Mesangial cell (primary cell): Measurements from ENCODE around the genes STPG1 and TMEM50A.

- RAMPAGE, long total RNA: no peak
These were observed 910 bp downstream of the PNRC2 start for GRCh38 chr1:23960308-23961167.

DNA sequence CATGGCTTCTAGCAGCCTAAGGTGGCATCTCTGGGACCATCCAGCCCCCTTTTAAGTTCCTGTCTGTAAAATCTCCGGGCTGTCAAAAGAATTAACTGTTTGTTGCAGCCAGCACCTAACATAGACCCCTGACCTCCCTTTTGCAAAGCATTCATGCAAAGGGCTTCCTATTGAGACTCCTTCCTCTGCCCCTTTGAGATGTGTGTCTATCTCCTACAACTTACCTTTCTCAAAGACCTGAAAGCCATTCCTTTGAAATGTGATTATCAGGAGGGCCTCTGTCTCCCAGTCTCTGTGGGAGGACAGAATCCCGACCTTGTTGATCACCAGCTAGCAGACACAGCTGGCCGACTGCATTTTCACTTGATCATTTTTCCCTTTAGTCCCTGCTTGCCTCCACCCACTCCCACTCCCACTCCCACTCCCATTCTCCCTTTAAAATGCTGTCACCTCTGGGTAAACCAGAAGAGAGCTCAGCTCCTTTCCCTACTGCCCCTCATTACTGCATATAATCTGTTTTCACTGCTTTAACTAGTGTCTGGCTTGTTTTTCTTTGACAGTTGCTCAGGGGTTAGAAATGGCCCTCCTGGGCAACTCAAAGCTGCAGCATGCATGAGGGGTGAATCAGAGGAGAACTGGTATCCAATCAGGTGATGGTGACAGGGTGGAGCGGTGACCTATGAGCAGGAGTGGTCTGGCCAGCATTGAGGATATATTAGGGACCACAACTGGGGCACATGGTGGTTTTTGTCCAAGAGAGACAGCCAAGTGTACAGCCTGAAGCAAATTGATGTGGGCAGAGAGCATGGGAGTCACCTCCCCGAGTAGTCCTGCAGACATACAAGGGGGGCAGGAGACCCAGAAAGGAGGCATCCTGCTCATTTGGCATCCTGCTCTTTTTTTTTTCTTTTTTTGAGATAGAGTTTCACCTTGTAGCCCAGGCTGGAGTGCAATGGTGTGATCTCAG lies 42.4 kb upstream of the SRSF10 start:
- RAMPAGE, long total RNA: no peak

DNA sequence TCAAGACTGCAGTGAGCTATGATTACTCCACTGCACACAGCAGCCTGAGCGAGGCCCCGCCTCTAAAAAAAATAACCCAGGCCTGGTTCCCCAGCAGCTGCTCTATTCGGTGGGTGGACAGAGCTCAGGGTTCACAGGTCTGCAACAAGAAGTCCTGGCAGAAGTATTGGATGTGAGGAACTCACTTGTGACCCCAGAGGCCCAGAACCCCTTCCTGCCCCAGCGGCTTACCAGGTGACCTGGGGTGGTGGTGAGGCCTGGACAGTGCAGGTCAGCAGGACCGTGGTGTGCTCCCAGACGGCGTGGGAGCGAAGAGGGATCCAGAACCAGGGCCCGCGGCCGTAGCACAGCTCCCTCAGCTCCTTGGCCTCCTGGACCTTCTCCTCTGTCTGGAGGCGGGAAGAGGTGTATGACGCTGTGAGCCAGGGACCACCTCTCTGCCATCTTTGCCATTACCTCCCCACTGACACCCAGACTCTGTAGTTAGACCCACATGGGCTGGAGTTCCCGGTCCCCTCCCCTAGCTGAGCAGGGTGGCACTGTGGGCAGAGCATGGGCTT lies 6.2 kb downstream of the MYOM3 start:
- RAMPAGE, long total RNA: no peak

DNA sequence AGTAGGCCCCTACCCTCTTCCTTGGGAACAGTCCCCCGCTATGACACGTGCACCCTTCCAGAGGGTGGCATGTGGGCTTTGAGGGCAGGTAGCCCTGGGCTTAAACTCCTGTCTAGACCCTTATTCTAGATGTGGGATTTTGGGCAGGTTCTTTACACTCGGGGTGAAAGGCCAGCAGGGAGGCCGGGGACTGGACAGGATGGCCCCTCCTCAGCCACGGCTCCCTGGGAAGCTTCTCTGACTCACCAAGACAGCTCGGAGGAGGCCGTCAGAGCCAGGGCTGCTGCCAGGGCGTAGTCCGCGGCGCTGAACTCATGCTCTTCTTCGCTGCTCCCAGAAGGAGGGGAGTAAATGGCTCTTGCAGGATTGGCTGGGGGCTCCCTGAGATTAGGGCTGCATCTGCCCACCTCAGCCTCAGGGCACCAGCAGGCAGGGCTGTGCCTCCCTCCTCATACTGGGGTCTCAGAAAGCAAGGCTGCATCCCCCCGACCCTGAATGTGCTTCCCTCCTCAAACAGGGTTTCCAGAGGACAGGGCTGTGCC lies 4.1 kb downstream of the MYOM3 start:
- RAMPAGE, long total RNA: no peak

DNA sequence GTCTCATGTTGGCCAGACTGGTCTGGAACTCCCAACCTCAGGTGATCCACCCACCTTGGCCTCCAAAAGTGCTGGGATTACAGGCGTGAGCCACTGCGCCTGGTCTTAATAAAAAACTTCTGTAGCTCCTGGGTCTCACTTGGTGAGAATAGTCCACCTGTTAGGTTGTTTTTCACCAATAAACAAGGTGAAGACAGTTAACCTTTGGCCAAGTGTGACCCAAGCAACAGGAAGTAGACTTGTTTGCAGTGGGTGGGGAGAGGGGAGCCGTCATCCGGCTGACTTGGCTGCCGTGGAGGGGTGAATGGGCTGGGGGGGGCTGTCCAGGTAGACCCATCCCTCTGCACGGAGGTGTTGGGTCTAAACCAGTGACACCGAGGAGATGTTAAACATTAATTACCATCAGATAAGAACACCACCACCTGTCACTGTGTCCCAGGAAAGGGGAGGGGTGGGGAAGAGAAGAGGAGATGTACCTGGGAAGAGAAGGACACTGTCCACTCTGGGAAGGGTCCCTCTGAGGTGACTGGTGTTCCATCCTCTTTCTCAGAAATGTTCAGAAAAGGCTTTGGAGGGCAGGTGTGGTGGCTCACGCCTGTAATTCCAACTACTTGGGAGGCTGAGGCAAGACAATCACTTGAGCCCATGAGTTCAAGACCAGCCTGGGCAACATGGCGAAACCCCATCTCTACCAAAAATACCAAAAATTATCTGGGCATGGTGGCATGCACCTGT lies 6.5 kb upstream of the MYOM3 start:
- RAMPAGE, long total RNA: no peak

DNA sequence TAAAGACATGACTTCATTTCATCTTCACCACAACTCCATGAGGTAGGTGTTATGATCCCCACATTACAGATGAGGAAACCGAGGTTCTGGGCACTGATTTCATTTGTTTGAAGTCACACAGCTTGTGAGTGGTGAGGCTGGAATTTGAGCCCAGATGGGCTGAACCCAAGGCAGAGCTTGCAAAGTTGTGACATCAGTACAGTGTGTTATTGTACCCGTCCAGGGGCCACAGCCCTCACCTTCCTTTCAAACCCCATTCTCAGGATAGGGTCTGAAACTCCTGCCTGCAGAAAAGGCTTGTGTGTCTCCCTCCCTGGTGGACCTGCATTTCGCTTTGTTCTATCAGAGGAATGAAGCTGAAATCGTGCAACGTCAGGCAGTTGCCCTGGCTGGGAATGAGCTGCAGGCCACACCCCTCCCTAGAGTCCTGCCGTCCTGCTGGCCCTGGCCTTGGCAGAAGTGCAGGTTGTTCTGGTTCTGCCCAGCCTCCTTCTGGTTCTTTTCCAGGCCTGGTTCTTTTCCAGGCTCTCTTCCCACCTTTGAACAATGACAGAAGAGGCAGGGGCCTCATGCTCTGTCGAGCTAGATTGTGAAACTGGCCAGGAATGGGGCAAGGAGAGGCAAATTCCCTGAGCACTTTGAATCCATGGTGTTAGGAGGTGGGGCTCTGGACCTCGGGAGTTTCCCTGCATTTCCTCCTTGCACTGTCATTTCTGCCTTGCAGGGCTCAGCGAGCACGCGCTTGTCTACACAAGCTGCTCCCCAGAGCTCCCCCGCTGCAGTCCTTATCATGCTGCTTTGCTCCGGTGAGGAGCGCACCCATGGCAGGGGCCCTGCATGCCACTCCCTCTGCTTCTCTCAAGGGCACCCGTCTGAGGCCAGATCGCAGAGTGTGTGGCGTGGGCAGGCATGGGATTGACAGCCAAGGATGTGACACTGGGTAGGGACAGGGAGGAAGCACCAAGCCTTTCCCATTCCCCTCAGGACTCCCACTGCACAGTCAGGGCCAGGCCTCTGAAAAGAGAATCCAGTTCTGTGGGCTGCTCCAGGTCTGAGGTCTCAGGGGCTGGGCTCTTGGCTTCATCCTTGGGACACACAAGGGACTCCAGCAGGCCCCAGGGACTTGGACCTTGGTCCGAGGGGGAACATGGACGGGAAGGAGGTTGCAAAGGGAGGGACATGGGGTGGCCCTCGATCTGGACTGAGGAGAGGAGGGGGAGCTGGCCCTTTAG lies 8.3 kb upstream of the MYOM3 start:
- RAMPAGE, long total RNA: no peak

DNA sequence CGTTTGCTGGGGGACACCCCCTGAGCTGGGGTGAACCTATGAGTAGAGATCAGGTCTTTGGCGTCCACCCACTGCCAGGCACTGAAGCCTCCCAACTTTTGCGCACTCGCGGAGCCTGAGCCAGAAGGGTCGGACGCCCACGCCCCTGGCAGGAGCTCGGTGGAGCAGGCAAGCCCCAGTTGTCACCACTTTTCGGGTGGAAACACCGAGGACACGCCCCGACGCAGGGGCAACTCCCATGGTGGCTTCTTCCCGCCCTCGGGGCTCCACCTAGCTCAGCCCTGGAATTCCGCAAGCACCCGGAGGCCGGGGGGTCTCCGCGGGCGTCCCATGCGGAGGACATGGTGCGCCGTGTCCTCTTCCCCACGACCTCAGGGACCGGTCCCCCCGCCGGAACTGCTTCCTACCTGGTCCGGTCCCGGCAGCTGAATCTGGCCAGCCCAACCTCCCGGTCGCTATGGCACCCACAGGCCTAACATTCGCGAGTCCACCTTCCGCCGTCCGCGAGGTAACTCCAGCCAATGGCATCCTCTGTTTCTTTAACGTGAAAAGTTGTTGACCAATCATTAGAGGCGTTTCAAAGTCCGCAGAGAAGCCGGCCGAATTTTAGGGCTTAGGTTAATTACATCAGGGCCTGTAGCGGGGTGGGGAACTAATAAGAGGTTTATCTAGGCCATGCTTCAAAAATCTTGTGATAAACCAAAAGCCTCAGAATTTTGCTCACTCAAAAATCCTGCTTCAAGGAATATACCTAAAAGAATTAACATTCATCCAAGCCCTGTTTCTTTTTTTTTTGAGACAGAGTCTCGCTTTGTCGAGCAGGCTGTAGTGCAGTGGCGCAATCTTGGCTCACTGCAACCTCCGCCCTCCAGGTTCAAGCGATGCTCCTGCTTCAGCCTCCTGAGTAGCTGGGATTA lies at the start of gene STPG1:
Gene STPG1, minus strand, starts transcription at position 516 of the 917 bp plus-strand sequence.
- RAMPAGE, long total RNA: start-site peak on the minus strand centred at position 472 of the sequence, 78 bp wide, 248 reads

GRCh38 chr1:24481929-24482444 lies 20.6 kb upstream of the RCAN3 start:
- RAMPAGE, long total RNA: no peak

DNA sequence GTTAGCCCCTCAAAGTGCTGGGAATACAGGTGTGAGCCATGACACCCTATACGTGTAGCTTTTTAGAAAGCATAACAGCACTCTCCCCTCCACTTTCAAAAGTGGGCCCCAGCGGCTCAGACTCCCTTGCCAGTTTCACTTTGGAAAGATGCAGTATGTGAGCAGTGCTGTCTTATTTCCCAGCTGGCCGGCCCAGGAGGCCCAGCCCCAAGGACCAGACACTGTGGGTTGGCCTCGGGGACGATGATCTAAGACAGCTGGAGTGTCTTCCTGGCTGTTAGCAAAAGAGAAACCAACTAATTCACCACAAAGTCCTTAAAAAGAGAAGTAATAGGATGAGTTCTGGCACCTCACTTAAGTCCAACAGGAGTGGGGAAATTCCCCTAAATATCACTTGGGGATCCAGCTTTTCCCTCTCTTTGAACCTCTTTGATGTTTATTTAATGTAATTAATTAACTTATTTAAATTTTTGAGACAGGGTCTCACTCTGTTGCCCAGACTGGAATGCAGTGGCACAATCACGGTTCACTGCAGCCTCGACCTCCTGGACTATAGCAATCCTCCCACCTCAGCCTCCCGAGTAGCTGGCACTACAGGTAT lies 17.7 kb upstream of the CLIC4 start:
- RAMPAGE, long total RNA: no peak

DNA sequence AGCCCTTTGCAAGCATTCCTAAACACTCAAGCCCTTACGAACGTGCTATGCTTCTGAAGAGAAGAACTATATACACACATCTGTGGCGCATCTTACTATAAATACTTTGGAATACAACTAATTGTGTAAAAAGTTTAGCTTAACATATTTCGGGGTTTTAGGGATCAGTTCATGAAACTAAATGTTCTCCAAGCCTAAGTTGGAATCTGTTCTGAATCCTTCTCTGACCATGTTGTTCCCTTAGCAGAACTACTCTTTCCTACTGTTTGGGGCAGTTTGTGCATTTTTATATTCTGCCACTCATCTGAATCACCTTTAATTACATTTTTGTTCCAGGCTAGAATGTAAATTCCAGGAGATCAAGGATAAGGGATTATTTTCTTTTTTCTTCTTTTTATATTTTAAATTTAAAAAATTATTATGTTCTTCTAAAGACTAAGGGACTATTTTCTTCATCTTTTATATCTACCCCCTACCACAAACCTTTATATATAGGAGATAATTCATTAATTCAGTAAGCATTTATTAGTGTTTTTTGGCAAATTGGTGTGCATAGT lies 25.9 kb downstream of the CLIC4 start:
- RAMPAGE, long total RNA: no peak

DNA sequence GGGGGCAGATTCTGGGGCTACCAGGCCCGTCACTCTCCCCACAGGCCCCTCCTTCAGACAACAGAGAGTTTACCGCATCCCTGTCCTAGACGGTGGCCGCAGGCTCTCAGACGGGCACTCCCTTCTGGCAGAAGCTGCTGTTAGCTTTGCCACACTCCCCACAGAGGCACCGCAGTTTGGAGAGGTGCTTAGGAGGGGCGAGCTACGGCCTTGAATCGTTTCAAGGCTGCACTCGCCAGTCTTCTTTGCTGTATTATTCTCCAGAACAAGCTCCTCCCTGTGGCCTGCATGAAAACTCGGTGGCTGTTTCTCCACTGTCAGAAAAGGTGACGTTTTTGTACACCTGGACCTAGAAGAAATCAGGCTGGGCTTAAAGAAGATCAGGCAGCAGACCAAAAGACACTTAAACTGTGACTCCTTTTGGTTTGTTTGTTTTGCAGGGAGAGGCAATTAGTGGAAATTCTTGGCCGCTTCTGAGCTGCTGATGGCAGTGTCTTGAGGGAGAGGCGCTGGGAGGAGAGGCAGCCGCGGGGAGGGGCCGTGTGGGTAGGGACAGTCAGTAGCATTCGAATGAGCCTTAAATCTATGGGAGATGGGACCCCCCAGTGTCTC lies 67.8 kb downstream of the RUNX3 start:
- RAMPAGE, long total RNA: no peak

DNA sequence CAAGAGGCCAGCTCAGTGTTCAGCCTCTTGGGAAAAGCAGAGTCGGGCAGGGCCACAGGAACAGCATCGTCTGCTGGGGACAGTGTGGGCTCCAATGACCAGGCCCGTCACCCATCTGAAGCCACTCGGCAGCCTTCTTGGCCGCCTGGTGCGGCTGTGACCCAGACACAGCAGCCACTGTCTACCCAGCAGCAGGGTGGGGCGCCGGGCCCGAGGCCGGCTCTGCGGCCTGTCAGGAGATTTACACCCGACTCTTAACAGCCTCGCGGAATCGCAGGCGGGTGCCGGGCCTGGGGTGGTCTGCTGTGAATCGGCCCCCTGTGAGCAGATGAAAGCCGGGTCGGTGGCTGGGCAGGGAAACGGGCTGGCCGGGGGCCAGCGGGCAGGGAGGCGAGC lies 15.9 kb downstream of the RUNX3 start:
- RAMPAGE, long total RNA: no peak

- RAMPAGE, long total RNA: no peak
These were observed 14.7 kb downstream of the RUNX3 start for GRCh38 chr1:24915444-24915756.

- RAMPAGE, long total RNA: no peak
These were observed 13.4 kb downstream of the RUNX3 start for GRCh38 chr1:24916626-24917092.

GRCh38 chr1:25020401-25020949 lies 90.4 kb upstream of the RUNX3 start:
- RAMPAGE, long total RNA: no peak

DNA sequence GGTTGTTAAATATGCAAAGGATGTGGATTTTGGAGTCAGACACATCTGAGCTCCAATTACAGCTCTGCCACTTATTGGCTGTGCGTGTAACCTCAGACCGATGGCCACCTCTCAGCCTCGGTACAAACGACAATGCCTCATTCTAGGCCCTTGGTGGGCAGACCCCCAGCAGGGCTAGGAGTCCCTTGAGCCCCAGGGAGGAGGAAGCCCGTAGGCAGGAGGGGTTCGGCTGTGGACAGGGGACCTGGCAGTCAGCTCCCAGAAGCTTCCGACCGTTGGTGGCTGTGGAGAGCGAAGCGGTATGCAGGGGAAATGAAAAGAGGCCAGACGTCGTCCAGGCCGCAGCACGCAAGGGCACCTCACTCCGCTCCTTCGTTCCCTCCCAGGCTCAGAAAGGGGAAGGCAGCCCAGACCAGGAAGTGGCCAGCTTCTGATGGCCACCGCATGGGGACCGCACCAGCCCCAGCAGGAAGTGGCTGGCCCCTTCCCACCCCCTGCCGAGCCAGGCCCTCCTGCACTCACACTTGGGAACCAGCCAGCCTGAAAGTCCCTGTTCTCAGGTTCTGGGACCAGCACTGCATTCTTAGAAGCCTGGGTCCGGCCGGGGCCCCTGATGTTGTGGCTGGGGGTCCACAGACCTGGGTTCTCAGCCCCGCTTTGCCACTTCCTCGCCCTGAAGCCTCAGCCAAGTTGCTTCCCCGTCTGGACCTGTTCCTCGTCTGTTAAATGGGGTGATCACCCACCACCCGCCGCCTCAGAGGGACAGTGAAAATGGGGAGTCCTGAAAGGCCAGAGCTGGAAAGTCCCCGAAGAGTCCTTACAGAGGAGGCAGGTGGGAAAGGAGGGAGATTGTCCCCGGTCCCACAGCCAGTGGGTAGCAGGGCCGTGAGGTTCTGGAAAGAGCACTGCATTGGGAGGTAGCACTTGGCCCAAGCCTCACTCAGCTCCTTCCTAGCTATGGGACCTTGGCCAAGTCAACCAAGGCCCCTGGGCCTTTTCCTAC lies 103.9 kb upstream of the RUNX3 start:
- RAMPAGE, long total RNA: no peak

GRCh38 chr1:25218732-25219820 lies 13.2 kb downstream of the SYF2 start:
- RAMPAGE, long total RNA: no peak

DNA sequence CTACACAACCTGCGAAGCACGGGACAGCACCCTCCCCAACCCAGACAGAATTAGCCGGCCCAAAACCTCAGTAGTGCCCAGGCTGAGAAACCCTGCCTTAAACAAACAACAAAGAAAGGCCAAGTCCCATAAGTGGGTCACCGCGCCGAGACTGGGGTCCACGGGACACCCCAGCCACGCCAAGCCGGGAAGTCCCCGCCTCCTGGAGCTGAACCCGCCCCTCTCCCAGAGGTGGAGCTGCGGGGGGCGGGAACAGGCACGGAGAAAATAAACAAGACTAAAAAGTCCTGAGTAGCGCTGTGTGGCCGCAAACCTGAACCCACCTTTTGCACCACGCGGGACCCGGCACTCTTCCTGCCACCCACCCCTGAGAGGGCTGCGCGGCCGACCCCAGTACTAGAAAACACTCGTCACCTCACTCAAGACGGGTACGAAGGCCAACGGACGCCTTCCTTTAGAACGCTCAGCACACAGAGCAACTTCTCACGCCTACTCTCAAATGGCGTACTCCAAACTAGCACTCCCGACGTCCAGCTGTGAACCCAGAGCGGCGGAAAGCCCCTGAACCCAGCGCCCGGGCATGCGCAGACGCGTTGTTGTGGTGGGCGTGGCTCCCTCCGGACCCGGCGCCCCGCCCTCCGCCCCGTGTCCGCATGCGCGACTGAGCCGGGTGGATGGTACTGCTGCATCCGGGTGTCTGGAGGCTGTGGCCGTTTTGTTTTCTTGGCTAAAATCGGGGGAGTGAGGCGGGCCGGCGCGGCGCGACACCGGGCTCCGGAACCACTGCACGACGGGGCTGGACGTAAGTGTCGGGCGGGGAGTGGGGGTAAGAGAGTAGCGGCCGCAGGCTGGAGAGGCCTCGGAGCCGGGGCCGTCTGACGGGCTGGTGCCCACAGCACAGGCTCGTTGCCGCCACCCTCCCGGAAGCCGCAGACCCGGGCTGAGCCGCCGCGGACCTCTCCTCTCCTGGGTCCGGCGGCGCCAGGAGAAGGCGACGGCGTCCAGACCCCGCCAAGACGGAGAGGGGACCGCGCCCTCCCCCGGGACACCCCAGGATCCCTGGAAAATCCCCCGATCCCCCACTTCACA lies at the start of gene TMEM50A:
Gene TMEM50A, plus strand, starts transcription at position 680 of the 1,089 bp plus-strand sequence.
- RAMPAGE, long total RNA: start-site peak on the plus strand centred at position 714 of the sequence, 113 bp wide, 1,081 reads

GRCh38 chr1:25458201-25459267 lies 27.8 kb downstream of the MACO1 start:
- RAMPAGE, long total RNA: no peak

DNA sequence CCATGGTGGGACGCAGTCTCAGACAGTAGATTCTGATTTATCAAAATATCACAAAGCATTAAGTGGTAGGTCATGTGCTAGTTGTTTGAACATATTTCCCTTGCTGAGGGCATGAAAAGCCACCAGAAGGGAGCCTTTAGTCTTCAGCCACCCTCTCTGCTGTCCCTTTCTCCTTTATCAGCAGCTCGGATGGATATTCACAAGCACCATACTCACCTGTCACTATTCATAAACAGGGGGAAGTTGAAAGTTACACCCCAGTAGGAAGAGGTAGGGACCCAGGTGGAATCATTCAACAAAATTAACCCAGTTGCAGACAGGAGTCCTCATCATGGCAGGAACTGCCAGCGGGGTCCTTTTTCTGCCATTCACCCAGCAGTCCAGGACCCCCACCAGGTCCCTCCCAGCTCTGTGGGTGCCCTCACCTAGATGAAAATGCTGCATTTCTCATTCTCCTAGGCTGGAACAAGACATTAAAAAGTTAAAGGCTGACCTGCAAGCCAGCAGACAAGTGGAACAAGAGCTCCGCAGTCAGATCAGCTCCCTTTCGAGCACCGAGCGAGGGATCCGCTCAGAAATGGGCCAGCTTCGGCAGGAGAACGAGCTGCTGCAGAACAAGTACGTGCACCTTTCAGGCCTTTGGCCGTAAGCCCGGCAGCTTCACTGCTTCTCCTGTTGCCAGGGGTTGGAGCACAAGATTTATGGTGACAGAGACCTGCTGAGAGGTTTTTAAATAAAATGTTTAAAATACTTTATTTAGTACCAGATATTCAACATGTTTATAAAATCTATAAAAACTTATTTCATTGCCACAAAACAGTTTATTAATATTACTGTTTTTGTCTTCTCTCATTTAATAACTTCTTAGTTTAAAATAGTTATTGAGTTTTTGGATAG lies 53.2 kb downstream of the MACO1 start:
- RAMPAGE, long total RNA: no peak